ENCODE results near the genes CC2D1A and IL27RA.

- PRO-cap: bidirectional peak, plus-strand start at chr19:13155150, minus-strand start at chr19:13155003
- RAMPAGE, long total RNA: no peak
Measured at GRCh38 chr19:13154718-13155450, 4.7 kb downstream of the IER2 start.

DNA sequence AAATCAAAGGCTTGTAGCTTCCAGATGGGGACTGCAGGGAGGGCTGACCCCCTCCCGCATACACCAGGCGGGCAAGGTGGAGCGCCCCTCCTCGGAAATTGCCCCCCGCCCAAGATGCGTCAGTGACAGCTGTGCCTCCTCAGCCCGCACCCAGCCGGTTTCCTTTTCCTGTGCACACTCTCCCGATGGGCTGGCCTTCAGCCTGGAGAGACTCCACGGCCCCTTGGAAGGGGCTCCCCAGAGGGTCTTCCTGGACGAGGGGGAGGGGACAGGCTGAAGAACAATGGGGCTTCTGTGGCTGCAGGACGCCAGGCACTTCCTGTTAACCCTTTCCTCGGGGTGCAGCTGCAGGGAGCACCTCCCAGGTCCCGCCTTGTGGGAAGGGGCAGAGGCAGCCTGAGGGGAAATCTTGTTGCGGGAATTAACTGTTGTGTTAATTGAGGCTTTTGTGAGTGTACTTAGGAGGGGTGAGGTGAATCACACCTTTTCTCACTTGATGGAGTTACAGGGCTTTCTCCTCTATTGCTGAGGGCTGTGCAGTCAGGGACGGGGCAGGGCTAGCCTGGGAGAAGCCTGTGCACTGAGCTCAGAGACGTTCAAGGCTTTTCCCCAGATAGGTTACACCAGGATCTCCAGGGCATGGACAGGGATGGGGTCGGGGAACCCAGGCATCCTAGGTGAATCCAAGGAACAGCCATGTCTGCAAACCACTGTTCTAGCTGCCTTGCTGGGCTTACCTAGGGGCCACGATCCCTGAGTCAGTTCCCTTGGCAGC lies 14.3 kb downstream of the IER2 start:
- PRO-cap: no peak
- RAMPAGE, long total RNA: no peak

- PRO-cap: no peak
- RAMPAGE, long total RNA: no peak
Measured at GRCh38 chr19:13234534-13234889, 84.3 kb downstream of the IER2 start.

DNA sequence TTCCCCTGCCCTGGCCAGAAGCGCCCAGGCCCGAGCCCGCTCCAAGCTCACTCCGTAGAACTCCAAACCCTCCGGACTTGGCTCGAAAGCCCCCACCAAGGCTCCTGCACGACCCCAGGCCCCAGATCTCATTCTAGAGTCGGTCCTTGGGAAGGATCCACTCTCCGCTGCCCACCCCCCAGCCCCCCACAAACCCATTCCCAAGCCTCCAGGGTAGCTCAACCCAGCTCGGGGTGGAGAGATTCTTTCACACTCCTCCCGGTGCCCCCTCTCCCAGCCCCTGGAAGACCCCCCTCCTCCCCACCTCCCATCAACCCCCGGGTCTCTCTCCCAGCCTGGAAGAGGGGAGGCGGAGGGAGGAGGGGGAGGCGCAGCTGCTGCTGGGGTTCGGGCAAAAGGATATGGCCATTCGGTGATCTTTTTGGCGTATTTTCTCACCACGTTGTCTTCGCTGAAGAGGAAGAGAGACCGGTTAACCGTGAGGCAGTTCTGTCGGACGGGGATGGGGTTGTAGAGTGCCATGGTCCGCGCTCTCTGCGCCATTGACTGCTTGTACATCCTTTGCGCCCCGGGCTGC lies 662 bp downstream of the CACNA1A start:
- PRO-cap: no peak
- RAMPAGE, long total RNA: no peak

DNA sequence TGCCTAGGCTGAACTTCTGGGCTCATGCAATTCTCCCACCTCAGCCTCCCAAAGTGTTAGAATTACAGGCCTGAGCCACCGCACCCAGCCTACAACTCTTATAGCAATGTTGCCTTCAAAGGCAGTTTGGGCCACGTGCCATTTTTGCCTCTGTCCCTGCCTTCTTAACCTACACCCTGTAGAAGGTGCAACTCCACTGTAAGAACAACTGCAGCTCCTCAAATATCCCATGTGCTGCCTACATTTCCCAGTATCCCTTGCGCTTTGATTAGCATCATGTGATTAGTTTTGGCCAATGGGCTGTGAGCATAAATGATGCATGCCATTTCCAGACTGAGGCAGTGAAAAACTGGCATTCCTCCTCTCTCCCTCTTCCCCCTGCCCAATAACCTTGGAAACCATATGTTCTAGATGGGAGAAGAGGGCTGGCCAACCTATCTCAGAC lies 58.6 kb upstream of the YJU2B start:
- PRO-cap: no peak
- RAMPAGE, long total RNA: no peak

DNA sequence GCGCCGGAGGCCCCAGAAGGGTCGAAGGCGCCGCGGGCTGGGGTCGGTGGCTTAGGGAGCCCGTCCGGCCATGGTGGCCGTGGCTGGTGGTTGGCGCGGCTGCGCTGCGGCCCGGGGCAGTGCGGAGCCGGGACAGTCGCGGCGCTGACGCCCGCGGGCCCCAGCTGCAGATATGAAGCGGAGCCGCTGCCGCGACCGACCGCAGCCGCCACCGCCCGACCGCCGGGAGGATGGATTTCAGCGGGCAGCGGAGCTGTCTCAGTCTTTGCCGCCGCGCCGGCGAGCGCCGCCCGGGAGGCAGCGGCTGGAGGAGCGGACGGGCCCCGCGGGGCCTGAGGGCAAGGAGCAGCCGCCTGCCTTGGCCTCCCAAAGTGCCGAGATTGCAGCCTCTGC lies 45.2 kb upstream of the YJU2B start:
- PRO-cap: no peak
- RAMPAGE, long total RNA: no peak

- PRO-cap: no peak
- RAMPAGE, long total RNA: no peak
Measured at GRCh38 chr19:13800946-13801331, 5.7 kb downstream of the ZSWIM4 start.

DNA sequence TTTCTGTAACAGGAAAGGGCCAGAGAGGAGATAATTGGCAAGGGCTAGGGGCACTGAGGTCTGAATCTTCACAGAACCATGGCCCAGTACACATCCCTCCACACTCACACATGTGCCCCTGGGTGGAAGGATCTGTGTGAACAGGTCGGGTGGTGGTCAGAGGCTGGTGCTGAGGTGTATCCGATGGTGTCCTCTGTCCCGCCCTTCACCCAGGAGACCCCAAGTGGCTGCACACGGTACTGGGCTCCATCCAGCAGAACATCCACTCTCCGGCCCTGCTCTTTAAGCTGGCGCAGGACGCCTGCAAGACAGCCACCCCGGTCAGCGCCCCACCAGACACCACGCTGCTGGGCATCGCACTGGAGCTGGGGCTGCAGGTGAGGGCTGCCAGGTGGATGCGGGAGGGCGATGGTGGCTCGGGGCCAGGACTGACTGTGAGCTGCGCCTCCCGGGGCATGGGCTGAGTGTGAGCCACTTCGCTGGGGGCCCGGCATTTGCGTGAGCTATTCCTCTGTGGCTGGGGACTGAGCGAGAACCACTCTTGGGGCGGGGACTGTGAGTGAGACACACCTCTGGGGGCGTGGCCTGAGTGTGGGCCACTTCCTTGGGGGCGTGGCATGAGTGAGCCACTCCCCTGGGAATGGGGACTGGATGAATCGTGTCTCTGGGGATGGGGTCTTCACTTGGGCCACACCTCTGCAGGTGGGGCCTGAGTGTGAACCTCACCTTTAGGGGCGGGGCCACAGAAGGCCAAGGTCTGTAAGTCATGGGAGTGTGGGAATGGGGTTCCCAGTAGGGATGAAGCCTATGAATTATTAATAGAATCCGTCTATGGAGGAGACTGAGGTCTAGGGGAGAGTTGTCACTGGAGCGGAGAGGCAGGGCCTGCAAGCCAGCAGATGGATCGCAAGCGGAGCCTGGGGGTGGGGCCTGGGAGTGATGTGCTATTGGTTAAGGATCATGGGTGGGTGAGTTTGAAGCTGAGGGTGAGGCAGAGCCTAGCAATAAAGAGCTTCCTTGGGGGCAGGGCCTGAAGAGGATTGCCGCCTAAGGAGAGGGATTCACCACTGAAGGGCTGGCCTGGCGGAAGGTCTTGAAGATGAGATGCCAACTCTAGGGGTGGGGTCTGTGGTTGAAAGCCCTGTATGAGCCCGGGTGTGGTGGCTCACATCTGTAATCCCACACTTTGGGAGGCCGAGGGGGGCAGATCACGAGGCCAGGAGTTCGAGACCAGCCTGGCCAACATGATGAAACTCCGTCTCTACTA lies 30.5 kb downstream of the ZSWIM4 start:
- PRO-cap: no peak
- RAMPAGE, long total RNA: no peak

GRCh38 chr19:13846567-13847641 lies 30.0 kb upstream of the NANOS3 start:
- PRO-cap: bidirectional peak, plus-strand start at chr19:13846907, minus-strand start at chr19:13846611; unidirectional peak, plus-strand start at chr19:13847408
- RAMPAGE, long total RNA: no peak

GRCh38 chr19:13905820-13907060 lies at the start of gene CC2D1A:
TSS of gene CC2D1A (plus strand) at chr19:13906201.
- PRO-cap: bidirectional peak, plus-strand start at chr19:13906217, minus-strand start at chr19:13906110
- RAMPAGE, long total RNA: no peak

GRCh38 chr19:13963579-13964136 lies 11.3 kb downstream of the DCAF15 start:
- PRO-cap: no peak
- RAMPAGE, long total RNA: no peak

DNA sequence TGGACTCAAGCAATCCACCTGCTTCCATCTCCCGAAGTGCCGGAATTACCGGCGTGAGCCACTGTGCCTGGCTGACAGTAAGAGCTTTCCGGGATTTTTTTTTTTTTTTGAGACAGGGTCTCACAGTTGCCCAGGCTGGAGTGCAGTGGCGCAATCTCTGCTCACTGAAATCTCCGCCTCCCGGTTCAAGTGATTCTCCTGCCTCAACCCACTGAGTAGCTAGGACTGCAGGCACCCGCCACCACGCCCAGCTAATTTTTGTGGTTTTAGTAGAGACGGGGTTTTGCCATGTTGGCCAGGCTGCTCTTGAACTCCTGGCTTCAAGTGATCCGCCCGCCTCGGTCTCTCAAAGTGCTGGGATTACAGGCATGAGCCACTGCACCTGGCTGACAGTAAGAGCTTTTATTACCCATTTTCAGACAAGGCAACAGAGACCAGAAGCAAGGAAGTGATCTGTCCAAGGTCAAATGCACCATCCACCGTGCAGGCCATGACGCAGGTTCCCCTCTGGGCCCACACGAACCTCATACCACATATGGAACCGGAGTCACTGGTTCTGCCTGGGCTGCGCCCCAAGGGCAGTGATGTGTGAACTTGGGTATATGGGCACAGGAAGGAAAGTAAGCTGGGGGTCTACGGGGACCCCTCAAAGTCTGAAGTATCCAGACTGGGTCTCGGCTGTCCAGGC lies 20.9 kb downstream of the RFX1 start:
- PRO-cap: no peak
- RAMPAGE, long total RNA: no peak

DNA sequence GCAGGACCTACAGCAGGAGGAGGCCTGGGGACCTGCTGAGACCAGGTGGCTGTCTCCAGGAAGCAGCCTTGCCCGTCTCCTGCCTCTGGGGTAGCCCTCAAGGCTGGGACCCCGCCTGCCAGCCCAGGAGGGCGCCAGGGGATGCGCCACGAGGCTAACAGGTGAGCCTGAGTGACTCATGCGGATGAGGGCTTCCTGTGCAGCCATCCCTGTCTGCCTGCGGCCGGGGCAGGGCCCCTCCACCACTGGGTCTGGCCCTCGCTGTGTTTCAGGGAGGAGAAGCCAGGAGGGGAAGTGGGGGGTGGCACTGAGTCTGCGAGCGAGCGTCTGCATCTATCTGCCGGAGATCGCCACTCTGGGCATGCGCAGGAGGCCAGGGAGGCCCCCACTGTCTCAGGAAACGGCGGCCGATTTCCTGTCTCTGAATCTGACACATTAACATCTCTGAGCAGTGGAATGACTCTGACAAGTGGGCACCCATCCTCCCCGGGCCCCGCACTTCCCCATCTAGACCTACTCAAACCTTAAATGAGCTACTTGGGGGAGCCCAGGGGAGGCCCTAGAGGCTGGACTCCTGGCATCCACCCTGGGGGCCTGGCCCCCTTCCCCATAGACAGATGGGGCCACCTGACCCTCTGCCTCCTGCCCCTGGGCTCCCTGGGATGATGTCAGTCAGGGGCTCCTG lies 19.7 kb downstream of the RFX1 start:
- PRO-cap: bidirectional peak, plus-strand start at position 438 of the sequence, minus-strand start at position 253 of the sequence
- RAMPAGE, long total RNA: no peak

GRCh38 chr19:13993482-13994102 lies 12.5 kb downstream of the RFX1 start:
- PRO-cap: no peak
- RAMPAGE, long total RNA: no peak

- PRO-cap: no peak
- RAMPAGE, long total RNA: no peak
Measured at GRCh38 chr19:14001019-14001553, 5.0 kb downstream of the RFX1 start.

DNA sequence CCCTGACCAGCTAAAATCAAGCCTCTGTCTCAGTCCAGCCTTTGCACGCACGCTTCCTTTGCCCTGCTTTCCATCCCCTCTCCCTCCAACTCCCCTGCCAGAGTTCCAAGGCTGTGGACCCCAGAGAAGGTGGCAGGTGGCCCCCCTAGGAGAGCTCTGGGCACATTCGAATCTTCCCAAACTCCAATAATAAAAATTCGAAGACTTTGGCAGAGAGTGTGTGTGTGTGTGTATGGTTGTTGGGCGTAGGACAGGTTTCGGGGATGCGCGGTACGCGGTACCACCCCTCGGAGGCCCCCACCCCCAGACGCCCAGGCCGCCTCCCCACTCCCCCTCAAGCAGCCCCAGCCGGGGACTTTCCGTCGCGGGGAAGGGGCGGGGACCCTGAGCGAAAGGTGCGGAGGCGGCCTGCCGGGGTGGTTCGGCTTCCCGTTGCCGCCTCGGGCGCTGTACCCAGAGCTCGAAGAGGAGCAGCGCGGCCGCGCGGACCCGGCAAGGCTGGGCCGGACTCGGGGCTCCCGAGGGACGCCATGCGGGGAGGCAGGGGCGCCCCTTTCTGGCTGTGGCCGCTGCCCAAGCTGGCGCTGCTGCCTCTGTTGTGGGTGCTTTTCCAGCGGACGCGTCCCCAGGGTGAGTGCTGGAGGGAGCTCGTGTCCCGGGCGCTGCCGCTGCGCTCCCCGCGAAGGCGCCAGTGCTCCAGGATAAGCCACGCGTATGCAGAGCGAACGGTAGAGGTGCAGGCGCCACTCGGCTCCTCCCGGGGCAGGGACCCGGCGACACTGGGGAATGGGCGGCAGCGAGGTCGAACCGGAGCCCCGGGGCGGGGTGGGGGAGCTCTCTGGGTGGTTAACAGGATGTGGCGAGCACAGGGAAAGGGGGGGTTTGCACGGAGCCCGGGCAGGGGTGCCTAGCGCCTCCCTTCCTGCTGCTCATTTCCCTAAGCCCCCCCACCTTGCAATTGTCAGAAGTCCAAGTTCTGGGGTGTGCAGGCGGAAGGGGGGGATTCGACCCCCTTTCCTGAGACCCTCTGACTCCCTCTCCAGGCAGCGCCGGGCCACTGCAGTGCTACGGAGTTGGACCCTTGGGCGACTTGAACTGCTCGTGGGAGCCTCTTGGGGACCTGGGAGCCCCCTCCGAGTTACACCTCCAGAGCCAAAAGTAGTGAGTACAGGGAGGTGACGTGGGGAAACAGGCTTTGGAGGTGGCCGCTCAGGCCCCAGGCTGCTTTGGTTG lies at the start of gene IL27RA:
Gene IL27RA, plus strand, starts transcription at position 420 of the 1,233 bp plus-strand sequence.
- PRO-cap: unidirectional peak, plus-strand start at position 456 of the sequence
- RAMPAGE, long total RNA: no peak

- PRO-cap: no peak
- RAMPAGE, long total RNA: no peak
Measured at GRCh38 chr19:14052666-14053706, 8.9 kb downstream of the PALM3 start.

DNA sequence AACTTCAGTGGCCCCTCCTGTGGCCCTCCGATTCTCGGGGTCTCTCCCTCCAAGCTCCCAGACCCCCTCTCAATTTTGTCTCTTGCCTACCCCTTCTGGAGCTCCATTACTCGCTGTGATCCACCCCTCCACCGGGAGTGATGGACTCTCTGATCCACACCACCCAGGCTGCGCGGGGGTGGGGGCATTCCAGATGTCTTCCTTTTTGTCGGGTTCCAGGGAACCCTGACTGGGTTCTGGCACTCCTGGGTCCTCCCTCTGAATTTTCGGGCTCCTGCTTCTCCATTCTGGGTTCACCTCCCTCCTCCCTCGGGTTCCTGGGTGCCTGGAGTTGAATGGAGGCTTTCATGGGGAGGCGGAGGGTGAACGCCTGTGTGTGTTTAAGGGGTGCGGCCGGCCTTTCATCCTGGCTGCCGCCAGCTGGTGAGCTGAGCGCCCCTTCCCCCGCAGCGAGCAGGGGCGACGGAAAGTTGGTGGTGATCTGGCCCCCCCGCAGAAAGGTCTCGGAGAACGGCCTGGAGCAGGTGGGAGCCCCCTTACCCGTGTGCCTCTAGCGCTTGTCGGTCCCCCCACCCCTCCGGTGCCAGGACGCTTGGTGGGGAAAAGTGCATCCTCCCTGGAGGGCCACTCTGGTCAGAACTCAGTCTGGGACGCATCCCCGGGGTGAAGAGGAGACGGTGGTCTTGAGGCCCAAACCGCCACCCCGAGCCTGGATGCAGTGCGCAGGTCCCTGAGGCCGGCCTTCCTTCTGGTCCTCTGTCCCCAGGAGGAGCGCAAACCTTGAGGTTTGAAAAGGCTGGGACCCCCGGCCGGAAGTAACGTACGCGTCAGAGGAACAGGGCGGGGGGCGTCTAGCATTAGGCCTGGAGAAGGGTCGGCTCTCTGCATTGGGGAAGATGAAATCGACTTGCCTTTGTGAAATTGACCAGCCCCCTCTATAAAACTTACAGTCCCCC lies 1.6 kb downstream of the MISP3 start:
- PRO-cap: no peak
- RAMPAGE, long total RNA: no peak

- PRO-cap: no peak
- RAMPAGE, long total RNA: no peak
Measured at GRCh38 chr19:14093138-14094347, 8.0 kb upstream of the C19orf67 start.

DNA sequence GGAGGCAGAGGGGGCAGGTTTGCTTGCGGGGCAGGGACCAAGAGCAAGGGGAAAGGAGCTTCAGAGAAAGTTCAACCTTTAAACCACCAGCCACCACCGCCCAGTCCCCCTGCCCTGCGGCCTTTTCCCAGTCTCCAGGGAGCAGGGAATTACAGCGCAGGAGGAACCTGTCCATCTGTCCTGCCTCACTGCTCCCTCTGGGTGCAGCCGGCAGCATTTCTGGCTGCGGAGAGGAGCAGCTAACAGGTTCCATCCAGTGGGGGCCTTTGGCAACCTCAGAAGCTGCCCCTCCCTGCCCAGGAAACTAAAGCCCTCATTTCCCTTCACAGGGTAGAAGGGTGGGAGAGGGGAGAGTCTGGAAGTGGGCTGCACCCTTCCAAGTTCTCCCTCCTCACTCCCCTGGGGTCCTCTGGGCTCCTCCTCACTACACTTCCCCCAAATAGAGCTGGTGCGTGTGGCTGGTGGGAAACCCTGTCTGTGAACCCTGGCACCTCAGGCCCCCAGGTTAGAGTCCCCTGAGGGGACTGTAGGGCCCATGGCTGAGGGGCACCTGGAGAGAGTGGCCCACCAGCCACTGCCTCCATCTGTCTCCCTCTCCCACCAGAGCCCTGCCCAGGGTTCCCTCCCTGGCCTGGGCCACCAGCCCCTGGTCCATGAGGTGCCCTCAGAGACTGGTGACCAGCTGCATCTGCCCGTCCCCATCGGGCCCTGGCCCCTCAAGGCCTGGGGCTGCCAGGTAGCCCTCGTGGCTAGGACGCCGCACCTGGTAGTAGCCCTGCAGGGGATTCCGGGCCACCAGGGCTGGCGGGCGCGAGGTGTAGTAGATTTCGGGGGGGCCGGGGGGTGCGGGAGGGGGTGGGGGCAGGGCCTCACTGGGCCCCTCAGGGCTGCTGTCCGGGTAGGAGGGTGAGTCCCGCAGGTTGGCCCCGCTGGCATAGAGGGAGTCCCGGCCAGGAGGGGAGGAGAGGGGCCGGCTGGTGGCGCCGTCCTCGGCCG lies 14.1 kb upstream of the ASF1B start:
- PRO-cap: unidirectional peak, minus-strand start at position 190 of the sequence
- RAMPAGE, long total RNA: no peak

All from urinary bladder (tissue), 3 donors.